Aorta (tissue), 1 donor: ENCODE data around the gene TBC1D3K.

DNA sequence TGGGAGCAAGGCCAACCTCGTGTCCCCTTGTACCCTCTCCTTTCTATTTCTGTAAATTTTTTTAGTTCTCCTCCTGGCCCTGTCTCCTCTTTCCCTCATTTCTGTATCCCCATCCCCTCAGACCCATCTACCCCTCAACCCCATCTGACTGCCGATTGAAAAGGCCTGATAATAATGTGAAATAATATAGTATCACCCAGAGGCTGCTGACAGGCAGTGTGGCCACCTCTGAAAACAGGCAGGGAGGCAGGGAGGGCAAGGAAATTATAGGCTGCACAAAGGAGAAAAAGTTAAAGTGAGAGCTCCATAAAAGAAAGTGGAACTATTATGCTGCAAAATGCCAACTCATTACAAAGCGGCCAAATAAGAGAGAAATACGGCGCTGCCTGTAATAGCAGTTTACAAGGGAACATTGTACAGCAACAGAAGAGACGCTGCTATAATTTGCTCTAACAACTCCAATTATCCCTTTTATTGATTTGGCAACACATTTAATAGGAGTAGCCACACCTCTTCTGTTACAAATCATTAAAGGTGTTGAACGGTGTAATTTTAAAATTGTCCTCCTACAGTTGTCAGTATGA lies 120.1 kb downstream of the MRM1 start:
- PRO-cap, result no peak

DNA sequence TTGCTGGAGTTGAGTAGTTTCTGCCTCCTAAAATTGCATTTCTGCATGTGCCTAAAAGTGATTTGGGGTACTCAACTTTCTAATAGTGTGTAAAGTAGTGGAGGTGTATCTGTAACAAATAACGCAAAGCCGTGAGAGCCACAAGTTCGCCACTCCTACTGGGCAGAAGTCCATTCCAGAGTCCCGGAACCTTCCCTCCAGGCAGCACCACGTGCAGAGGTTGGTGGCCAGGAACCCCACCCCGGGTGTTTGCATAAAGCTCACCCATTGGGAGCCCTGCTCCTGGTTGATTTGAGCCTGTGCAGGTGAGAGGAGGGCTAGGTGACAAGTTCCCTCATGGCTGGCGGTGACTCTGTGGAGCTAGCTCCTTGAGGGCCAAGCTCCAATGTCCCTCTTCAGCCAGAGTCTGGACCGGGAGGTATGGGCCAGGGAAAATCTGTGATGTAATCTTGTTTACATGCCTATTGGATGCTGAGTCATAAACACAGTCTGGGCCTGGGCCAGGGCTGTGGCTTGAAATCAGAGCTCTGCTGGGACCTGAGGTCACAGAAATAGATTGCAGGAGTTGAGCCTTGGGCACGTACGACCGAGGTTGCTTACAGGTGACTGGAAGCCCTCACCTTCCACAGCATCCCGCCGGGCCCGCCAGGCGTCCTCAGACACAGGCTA lies 118.8 kb downstream of the AATF start:
- PRO-cap, result no peak

GRCh38 chr17:37718374-37719140 lies 26.3 kb downstream of the HNF1B start:
- PRO-cap, result no peak

DNA sequence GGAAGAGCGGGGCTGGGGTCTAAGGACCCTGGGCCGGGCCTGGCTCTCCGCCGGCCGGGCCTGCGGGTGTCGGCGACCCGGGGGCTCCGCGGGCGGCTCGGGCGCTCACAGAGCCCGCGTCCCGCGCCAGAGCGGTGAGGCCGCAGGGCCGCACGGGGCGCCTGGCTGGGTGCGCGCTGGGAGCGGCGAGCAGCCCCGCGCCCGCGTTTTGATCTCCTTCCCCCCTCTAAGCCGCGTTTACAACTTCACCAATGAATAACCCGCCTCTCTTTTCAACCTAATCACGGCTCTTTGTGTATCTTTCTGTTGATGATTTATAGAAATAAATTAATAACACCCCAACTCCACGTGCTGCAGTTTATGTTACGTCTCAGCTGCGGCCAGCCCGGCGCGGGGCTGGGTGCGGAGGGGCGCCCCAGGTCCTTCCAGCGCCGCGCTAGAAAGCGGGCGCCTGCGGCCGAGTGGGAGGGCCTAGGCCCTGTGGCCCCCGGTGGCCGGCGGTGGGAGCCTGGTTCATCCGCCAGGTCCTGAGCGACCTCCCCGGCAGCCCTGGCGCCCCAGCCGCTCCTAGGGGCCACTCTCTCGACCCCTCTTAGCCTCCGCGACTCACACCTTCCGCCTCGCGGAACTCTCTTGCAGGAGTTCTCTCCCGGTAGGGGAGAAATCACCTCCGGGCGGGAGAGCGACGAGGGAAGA lies 2.0 kb downstream of the HNF1B start:
- PRO-cap, result no peak

- PRO-cap, result no peak
Observed at GRCh38 chr17:37924090-37924668, at the start of gene TBC1D3K. Gene TBC1D3K (plus strand): TSS chr17:37924415.

GRCh38 chr17:38277043-38277736 lies 19.8 kb upstream of the MRPL45 start:
- PRO-cap, result no peak

GRCh38 chr17:38455858-38456708 lies 27.8 kb downstream of the ARHGAP23 start:
- PRO-cap, result no peak

- PRO-cap, result no peak
Observed at GRCh38 chr17:38466225-38467338, 38.3 kb downstream of the ARHGAP23 start.

- PRO-cap, result no peak
Observed at GRCh38 chr17:38509284-38509687, 81.0 kb downstream of the ARHGAP23 start.

- PRO-cap, result no peak
Observed at GRCh38 chr17:38512124-38512503, 83.8 kb downstream of the ARHGAP23 start.

- PRO-cap, result no peak
Observed at GRCh38 chr17:38584244-38585018, 21.3 kb downstream of the SRCIN1 start.

DNA sequence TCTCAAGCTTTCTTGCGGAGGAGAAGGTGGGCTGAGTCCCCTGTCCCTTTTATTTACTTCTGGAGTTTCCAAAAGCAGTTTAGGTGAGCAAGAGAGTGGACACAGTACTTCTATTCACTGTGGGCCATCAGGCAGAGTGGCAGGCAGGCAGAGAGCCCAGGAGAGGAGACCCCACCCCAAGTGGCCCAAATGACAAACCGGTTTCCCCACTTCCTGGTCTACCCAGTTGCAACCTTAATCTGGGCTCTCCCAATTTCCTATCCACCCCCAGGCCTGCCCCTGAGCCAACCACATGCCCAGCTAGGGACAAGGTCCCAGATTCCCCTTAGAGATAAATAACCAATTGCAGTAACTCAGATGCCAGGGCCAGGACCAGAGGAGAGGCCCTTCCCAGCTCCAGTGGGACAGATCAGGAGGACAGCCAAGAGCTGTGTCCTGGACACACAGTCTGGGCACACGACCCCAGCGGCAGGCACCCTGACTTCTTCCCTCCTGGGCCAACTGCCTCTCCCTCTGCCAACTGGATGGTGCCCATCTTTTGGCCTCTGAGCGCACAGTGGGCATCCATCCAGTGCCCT lies 1.2 kb upstream of the SRCIN1 start:
- PRO-cap, result no peak

DNA sequence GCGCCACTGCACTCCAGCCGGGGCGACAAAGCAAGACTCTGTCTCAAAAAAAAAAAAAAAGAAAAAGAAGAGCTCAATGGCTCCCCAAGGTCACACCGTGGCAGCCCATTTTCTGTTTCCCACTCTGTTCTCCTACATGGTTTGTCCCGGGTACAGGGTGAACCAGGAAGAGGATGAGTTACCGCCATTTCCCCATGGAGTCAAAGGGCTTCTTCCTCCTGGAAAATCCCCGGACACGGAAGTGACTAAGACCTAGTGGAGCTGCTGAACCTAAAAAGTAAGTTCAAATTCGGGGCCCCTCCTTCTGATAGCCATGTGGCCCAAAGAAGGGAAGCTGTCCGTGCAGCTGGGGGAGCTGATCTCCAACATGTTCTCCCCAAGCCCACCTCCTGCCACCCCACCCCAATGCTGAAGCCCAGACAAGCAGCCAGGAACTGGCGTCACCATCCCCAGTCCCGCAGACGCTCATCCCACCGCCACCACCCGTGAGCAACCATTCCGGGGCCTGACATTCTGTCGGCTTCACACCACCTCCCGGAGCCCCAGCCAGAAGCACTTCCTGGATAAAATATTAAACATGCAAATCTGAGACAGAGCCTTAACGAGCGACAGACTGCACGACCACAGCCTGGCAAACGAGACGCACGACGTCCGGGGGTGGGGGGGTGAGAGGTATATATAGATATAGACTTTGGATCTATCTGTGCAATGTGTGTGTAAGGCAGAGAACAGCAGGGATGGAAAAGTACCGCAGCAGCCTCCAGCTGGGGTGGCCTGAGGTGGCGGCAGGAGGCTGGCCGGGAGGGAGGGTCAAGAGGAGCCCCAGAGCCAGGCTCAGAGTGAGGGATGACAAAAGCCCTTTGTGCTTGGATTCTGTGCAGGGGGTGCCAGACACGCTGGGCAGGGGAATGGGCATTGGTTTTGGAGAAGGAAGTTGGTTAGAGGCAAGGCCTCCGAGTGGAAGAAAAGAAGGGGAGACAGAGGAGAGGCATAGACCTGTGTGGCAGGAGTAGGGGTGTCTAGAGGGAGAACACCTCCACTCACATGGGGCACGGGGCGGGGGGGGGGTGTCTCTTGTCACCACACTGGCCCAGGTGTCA lies 17.5 kb downstream of the EPOP start:
- PRO-cap, result no peak

DNA sequence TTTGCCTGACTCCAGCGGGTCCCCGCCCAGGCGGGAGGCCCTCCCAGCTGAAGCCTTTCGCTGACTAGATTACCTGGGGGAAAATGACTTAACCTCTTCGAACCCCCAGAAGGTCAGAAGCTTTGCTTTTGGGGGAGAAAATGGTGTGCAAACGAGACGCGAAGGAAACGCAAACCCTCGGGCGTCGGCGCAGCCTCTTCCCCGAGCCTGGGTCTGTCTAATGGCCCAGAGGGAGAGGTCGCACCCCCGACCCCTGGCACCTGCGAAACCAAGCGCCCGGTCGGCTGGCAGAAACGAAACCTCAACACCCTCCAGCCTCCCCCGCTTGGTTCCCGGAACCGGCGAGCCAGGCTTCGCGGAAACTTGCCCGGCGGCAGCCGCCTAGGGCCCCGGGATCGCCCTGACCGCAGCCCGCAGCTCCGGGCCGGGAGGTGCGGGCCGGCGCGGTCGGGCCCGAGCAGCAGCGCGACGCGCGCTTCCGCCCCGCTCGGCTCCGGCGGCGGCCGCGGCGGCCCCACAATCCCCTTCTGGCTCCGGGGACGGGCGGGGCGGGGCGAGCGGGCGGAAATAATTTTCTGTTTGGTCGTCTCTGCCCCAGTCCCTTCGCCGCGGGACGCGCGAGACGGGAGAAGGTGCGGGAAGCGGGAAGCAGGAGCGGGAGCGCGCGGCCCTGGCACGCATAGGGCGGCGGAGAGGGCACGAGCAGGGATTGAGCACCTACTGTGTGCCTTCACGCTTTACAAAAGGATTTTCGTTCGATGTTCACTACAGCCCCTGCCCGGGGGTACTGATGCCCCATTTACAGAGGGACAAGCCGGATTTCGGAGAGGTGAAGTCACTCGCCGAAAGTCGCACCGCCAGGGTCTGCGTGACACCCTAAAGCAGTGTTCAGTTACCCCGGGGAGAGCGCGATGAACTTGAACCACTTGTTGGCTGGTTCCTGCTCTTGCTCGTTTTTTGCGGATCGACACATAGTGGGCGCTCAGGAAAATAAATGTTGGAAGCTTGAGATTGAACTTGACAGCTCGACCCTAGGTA lies 2.9 kb upstream of the MLLT6 start:
- PRO-cap, result bidirectional peak, plus-strand start at position 597 of the sequence, minus-strand start at position 498 of the sequence

DNA sequence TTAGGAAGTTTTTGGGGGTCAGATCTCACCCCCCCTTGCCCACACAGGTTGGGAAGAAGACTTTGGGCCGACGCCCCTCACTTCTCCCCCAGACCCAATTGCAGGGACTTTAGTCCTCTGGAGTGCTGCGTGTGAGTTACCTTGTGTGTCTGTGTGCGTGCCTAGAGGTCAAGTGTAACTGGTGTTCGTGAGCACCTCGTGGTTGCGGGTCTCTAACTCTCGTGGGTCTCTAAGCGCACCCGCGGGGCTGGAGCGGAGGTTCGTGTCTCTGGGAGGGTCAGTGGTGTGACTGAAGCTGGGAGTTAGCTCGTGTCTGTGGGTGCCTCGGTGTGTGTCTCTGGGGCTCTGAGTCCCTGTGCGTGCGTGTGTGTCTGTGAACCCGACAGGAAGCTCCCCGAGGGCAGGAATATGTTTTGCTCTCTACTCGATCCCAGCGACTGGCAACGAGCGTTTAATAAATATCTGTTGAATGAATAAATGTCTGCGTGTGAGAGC lies 756 bp upstream of the MLLT6 start:
- PRO-cap, result no peak

- PRO-cap, result no peak
Observed at GRCh38 chr17:38716260-38716936, 11.3 kb downstream of the MLLT6 start.

GRCh38 chr17:38724357-38725164 lies 5.6 kb upstream of the CISD3 start:
- PRO-cap, result no peak

DNA sequence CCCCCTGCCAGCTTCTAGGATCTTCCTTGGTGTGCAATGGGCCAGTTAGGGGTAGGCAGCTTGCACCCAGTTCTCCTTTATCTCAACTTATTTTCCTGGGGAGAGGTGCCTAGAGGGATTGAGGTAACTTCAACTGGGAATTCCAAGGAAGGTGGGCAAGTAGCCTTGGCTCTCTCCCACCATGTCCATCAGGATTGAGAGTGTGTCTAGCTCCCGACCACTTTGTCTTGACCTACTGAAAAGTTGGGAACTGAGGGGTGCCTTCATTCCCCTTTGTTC lies 1.0 kb upstream of the CISD3 start:
- PRO-cap, result no peak

DNA sequence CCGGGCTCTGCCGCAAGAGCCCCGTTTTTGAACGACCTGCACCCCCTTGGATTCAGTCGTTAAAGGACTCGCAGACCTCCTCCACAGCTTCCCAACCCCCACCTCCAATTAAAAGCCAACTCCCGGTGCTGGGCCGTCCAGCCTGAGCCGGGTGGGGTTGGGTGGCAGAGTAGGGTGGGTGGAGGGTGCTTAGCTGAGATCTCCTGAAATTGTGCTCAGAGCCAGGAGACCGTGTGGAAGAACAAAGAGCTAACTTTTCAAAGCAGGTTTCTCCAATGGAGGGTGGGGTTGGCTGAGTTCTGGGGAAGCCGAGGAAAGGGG lies 920 bp downstream of the LASP1 start:
- PRO-cap, result no peak

- PRO-cap, result no peak
Observed at GRCh38 chr17:38891389-38892275, 21.8 kb downstream of the LASP1 start.